ENCODE measurements around the gene IL17B.

GRCh38 chr5:149368145-149368927, 10.5 kb downstream of the PCYOX1L start:
- RRBS, 2 experiments = no CpG with 5 or more reads among the region's 20 CpGs

DNA sequence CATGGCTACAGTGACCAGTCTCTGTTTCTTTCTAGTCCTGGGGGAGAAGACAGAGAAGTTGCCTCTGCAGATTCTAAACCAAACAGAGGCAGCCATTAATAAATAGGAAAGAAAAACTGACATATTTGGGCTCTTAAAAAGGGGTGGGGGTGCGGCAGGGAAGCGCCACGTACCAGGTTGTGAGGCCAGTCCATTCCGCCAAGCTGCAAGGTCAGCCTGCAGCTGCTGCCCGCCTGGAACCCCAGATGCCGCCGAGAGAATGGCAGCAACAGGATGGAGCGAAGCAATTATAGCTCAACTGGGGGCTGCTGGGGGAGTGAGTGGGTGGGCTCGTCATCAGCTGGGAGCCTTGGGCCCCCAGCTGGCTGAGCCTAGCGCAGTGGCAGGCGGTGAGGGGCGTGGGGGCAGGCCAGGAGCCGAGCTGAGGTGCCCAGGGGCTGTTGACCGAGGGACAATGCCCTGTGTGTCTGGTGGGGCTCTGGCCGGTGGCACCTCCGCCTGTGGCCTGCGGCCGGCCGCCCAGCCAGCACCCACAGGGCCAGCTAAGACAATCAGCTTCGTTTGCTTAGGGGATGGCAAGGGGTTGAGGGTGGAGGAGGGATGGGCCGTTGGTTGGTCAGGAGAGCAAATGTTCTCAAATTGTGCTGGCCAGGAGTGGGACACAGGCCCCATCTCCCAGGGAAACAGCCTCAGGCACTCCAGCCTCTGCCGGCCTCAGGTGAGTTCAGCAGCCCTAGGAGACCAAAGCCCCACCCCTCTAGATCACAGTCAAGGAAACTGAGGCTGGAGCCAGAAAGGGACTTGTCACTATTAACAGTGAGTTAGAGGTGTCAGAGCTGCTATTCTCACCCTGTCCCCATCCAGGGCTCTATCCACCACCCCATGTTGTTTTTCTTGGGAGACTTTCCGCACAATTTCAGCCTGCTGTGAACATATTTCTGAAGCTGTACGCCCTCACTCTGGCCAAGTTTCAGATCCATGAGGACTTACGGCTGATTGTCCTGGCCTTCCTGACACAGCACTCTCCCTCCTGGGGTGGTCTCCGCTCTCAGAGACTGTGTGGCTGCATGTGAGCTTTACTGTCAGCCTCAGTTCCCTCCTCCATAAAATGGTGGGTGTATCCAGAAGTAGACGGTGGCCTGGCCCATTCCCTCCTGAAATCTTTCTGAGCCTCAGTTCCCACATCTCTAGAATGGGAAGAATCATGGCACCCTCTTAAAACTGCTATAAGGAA, at the start of gene IL17B:
Gene IL17B (minus strand): TSS at position 261 of the 1,234 bp plus-strand sequence.
- RRBS, 2 experiments = no CpG with 5 or more reads among the region's 27 CpGs

GRCh38 chr5:149386001-149386720, 7.1 kb upstream of the IL17B start:
- RRBS, 2 experiments = no CpG with 5 or more reads among the region's 8 CpGs

DNA sequence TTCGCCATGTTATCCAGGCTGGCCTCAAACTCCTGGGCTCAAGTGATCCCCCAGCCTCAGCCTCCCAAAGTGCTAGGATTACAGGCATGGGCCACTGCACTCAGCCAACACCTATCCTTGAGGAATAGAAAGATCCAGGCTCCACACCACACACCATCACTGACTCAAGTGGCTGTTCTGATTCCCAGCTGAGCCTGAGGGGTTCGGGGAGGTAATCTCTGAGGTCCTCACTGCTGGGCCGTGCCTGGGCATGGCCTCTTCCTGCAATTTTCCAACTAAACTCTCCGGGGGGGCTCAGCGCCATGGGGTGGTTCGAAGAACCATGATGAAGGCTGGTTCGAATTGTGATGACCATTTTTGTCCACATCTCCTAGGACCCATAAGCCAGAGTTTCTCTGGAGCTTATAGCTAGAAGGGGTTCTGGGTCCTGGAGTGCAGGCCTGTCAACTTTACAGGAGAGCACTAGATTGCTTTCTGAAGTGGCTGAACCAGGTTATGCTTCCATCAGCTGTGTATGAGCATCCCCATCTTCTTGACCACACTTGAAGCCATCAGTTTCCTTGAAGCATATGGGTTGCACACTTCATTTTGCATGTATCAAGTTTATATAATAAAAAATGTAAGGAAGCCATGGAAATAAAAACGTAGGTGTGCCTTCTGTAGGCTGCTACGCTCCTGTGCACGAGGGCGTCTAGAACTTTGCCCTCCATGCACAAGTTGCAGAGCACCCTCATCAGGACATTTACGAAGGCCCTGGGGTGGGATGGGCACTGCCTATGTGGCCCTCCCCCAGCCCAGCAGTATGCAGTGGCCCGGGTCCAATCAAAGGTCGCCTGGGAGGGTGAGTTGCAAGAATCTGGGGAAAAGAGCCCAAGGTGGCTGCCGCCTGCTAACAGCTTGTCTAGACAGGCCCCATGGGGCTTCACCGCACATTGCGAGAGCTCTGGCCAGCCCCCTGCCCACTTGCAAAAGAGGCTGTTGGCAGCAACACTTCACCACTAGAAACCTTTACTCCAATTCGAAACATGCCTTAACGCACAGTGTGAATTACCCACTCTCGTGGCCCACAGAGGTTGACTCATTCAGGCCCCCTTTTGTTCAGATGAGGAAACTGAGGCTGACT, 31.3 kb upstream of the IL17B start:
- RRBS, 2 experiments = no CpG with 5 or more reads among the region's 20 CpGs

GRCh38 chr5:149430165-149431221, 51.4 kb upstream of the IL17B start:
- RRBS, 2 experiments = no CpG with 5 or more reads among the region's 27 CpGs

GRCh38 chr5:149501082-149502031, 49.9 kb downstream of the CSNK1A1 start:
- RRBS, 2 experiments = no CpG with 5 or more reads among the region's 5 CpGs

DNA sequence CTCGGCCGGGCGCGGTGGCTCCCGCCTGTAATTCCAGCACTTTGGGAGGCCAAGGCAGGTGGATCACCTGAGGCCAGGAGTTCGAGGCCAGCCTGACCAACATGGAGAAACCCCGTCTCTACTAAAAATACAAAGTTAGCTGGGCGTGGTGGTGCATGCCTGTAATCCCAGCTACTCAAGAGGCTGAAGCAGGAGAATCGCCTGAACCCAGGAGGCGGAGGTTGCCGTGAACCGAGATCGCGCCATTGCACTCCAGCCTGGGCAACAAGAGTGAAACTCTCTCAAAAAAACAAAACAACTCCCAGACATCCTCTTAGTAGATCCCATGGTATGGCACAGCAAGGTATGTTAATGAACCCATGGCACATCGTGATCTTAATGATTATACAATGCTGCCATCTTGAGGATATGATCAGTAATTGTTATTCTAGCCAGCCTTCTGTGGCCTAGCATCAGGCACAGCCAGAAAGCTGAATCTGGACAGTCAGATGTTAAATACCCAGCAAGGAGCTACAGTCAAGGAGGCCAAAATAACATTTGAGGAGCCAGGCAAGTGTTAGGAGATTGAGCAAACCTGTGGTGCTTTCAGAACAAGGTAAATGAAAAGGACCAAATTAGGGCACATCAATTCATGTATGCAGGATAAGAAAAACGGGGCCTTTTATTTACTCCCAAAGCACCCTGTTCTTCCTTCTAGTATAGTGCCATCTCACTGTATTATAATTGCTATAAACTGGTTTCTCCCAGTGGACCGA, 13.5 kb upstream of the CSNK1A1 start:
- RRBS, 2 experiments = no CpG with 5 or more reads among the region's 17 CpGs

- RRBS, 2 experiments = no CpG with 5 or more reads among the region's 10 CpGs
Measured at GRCh38 chr5:149618523-149619455, 37.5 kb downstream of the ARHGEF37 start.

GRCh38 chr5:149631872-149632242, 50.6 kb downstream of the ARHGEF37 start:
- RRBS, 2 experiments = no CpG with 5 or more reads among the region's 4 CpGs

DNA sequence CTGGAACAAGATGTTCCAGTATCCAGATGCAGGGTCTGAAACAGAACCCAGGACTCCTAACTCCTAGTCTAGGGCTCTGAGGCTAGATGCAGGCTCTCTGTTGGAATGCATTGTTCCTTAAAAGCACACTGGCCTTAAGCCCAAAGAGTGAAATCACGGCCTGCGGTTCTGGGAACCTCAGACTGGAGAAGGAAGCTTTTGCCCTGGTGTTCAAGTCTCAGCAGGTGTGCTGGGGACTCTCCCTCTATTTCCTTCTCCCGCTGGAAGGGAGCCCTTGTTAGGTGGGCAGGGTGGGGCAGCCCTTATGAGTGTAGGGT, 1.9 kb upstream of the PPARGC1B start:
- RRBS, 2 experiments = no CpG with 5 or more reads among the region's 3 CpGs

GRCh38 chr5:149730697-149731394, 736 bp downstream of the PPARGC1B start:
- RRBS, 2 experiments = under 1 to 1% methylated on average over 13 to 19 of the region's 57 CpGs

DNA sequence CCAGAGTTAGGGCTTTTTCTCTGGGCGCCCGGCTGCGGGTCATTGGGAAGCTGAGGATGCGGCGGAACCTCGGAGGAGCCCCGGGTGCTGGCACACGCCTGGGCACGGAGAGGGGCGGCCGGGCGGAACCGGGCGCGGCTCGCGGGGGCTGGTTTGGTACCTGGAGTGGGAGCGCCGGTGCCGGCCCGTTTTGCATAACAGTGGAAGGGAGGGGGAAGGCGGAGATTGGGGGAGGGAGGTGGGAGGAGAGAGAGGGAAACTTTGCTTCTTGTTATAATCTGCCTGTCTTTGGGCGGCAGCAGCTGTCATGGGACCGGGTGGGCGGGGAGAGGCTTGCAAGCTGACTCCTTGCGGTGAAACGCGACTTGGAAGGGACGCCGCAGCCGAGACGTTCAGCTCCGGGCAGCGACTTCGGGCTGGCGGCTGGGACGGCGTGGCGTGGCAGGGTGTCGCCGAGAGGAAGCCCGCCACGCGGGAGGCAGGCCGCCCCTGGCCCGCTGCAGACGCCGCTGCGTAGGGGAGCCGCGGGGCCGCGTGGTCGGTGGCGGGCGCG, 1.4 kb downstream of the PPARGC1B start:
- RRBS, 2 experiments = 1 to 2% methylated on average over 24 of the region's 57 CpGs

GRCh38 chr5:149750481-149751094, 20.5 kb downstream of the PPARGC1B start:
- RRBS, 2 experiments = no CpG with 5 or more reads among the region's 10 CpGs

DNA sequence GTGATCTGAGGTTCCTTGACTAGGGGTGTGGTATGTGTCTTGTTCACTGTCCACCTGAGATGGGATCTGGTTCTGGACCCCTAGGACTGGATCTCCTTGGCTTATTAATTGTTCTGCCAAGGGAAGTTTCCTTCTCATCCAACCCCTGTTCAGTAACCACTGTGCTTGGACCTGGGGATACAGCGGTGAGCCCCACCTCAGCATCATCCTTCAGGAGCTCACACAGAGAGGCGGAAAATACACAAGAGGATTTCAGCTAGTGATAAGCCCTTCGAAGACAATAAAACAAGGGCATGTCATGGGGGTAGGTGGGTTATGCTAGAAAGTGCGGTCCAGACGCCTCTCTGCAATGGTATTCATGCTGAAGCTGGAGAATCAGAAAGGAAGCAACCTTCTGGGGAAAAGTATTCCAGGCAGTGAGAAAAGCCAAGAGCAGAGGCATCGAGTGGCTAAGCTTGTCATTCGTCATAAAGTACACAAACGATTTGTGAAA, 26.7 kb downstream of the PPARGC1B start:
- RRBS, 2 experiments = no CpG with 5 or more reads among the region's 8 CpGs

- RRBS, 2 experiments = no CpG with 5 or more reads among the region's 12 CpGs
Measured at GRCh38 chr5:149757345-149758047, 27.4 kb downstream of the PPARGC1B start.

- RRBS, 2 experiments = no CpG with 5 or more reads among the region's 3 CpGs
Measured at GRCh38 chr5:149789767-149790719, 59.9 kb downstream of the PPARGC1B start.

DNA sequence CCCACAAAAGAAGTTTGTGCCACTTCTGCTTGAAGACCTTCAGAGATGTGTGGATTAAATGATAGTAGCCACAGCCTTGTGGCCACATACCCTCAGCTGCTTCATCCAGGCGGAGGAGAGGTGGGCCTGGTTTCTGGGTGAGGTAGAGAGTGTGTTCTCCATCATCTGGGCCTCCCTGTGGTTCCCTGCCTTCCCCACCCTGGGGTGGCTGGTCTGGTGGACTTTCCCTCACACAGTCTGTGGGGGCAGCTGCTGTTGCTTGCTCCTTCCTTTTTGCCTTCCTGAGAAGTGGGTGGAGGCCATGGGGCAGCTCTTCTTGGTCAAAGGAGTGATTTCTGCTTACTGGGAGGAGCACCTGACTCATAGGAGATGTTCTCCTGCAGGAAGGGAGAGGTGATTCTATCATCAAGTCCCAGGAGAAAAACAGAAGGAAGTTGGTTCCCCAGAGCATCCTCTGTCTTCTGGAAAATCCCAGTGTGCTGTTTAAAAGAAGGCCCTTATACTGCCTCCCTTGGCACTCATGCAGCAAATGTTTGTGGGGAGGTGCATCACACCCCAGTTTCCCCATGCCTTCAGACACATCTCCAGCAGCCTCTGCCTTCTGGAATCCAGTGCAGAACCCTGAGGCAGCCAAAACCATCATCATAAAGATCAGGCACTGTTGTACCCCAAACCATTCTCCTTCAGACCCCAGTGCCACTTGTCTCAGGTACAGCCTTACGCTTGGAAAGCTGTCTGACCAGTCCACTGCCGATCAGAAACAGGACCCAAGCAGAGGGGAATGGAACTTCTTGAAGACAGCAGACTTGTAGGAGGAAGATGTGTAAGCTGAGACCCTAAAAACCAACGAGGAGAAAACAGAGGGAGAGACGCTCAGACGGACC, 63.1 kb downstream of the PPARGC1B start:
- RRBS, 2 experiments = no CpG with 5 or more reads among the region's 6 CpGs

DNA sequence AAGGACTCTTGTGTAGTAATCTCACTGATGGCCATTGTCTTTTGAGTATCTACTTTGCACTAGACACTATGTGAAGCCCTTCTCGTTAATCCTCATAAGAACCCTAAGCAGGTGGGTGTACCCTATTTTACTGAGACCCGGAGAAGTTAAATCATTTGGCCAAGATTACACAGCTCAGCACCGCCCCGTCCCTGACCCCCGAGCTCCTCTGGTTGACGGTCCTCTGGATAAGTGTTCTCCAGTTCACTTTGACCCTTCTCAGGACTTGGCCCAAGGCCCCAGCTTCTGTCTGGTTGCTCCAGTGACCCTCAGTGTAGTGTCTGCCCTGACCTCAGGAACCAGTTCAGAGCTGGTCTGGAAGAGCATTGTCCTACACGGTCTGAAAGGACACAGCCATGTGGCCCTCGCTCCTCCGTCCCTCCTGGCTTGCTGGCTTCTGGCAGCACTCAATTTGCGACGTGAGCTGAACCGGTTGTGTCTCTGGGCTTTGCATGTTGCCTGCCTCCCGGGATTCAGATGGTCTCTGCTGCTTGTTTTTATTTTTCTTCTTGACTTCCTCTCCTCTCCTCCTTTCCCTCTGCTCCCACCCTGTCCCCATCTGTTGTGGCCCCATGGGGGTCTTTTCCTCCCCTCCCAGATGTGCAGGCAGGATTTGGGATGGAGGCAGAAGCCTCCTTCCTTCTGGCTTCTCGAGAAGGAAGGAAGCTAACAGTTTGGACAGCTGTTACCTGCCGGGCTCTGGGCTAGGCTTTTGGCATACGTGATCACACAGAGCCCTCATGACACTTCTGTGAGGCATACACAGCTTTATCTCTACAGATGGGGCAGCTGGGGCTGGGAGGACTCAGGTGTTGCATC, 72.0 kb downstream of the PPARGC1B start:
- RRBS, 2 experiments = no CpG with 5 or more reads among the region's 16 CpGs

DNA sequence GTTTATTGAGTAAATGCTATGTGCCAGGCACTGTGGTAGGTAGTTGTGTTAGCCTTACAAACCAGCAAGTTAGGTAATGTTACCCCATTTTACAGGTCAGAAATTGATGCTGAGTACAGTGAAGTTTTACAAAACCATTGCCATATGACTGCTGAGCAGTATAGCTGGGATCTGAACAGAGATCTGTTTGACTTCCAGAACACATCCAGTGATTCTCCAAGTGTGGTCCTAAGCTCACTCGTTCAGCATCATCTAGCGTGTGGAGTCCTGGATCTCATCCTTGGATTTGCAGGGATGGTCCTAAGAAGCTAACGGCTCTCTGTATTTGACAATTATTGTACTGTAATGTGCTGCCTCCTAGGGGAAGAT, 1.3 kb downstream of the SLC26A2 start:
- RRBS, 2 experiments = no CpG with 5 or more reads among the region's 3 CpGs

- RRBS, 2 experiments = 93% methylated on average over 4 of the region's 9 CpGs
Measured at GRCh38 chr5:150114388-150114917, 28.1 kb upstream of the CSF1R start.